Epidermal melanocyte (primary cell): ENCODE measurements around the gene C5orf24.

GRCh38 chr5:133967097-133967450, 1.4 kb downstream of the C5orf15 start:
- RRBS = no CpG with 5 or more reads among the region's 4 CpGs

- RRBS = no CpG with 5 or more reads among the region's 7 CpGs
These were observed 2.5 kb upstream of the TCF7 start for GRCh38 chr5:134111565-134112815.

DNA sequence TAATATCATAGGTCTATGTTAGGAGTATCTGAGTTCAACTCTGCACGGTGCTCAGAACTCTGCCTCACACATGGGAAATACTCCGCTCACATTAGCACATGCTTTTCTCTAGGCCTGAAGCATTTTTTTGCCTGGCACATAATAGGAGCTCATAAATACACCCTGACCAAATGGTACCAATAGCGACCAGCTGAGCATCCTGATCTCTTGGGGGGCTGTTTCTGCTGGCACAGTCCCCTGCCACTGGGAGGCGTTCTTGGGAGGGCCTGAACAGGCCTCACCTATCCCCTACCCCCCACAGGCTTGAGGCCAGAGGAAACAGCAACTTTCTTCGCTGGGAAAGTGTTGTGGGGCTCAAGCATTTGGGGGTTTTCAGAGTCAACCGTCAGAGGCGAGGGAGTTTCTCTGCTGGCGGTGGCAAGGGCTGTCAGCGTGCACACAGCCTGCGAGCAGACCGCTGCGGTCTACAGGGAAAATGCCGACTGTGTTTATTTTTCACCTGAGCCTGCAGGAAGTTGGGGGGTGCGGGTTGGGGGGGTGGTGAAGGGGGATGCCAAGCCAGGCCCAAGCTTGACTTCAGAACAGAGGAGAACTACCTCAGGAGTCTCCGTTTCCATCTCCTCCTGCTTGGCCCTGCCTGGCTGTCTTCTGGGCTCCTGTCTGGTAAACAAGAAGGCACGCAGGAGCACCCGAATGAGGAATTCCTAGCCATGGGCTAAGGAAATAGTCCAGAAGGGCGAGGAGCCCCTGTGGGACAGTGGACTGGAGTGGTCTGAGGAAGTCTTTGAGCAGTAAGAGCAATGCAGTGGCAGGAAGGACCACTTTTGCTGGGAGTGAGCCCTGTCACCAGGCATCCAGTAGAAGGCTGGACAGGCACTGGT, 18.0 kb downstream of the TCF7 start:
- RRBS = no CpG with 5 or more reads among the region's 18 CpGs

GRCh38 chr5:134138779-134139519, 24.5 kb downstream of the TCF7 start:
- RRBS = no CpG with 5 or more reads among the region's 3 CpGs

GRCh38 chr5:134223889-134224408, 1.9 kb downstream of the PPP2CA start:
- RRBS = no CpG with 5 or more reads among the region's 7 CpGs

GRCh38 chr5:134460377-134461115, 48.9 kb upstream of the CDKN2AIPNL start:
- RRBS = no CpG with 5 or more reads among the region's 9 CpGs

- RRBS = no CpG with 5 or more reads among the region's 15 CpGs
These were observed 52.7 kb downstream of the SAR1B start for GRCh38 chr5:134579773-134580403.

DNA sequence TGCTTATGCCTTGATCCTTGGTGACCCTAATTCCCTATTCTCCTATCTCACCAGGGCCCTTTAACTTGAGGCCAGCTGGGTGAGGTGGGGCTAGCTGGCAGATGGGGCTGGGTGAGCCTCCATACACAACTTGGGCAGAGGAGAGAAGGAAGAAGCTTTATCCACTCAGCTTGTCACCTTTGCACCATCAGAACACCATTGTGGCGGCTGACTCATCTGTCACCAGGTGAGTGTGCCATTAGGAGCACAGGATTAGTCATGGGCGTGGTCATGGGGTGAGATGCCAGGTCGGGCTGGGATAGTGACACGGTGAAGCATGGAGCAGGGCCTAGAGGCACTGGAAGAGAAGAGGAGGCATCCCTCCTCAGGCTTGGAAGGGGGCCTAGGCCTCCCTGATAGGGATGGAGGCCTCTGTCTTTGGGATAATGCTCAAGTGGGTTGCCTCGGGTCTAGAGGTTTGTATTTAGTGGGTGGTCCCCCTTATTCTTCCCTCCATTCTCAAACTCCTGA, 41.3 kb downstream of the SAR1B start:
- RRBS = no CpG with 5 or more reads among the region's 5 CpGs

GRCh38 chr5:134647535-134648306, 864 bp upstream of the SEC24A start:
- RRBS = no CpG with 5 or more reads among the region's 11 CpGs

- RRBS = no CpG with 5 or more reads among the region's 11 CpGs
These were observed 8.2 kb downstream of the DDX46 start for GRCh38 chr5:134766734-134767189.

DNA sequence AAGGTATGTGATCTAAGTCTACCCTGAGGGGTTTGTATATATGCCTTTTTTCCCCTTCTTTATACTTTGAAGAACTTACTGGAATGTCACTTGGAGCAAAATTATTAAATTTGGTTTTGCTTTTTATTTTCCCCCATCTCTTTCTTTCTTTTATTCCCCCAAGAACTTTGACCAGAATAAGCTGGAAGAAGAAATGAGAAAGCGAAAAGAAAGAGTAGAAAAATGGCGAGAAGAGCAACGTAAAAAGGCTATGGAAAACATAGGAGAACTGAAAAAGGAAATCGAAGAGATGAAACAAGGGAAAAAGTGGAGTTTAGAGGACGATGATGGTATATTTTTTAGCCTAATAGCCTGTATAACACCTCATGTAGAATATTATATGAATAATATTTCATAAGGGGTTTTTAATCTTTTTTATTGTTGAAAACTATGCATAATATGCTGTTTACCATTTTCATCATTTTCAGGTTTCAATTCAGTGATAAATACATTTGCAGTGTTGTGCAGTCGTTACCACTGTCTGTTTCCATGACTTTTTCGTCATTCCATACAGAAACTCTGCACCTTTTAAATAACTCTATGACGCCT, 15.0 kb downstream of the DDX46 start:
- RRBS = no CpG with 5 or more reads among the region's 8 CpGs

DNA sequence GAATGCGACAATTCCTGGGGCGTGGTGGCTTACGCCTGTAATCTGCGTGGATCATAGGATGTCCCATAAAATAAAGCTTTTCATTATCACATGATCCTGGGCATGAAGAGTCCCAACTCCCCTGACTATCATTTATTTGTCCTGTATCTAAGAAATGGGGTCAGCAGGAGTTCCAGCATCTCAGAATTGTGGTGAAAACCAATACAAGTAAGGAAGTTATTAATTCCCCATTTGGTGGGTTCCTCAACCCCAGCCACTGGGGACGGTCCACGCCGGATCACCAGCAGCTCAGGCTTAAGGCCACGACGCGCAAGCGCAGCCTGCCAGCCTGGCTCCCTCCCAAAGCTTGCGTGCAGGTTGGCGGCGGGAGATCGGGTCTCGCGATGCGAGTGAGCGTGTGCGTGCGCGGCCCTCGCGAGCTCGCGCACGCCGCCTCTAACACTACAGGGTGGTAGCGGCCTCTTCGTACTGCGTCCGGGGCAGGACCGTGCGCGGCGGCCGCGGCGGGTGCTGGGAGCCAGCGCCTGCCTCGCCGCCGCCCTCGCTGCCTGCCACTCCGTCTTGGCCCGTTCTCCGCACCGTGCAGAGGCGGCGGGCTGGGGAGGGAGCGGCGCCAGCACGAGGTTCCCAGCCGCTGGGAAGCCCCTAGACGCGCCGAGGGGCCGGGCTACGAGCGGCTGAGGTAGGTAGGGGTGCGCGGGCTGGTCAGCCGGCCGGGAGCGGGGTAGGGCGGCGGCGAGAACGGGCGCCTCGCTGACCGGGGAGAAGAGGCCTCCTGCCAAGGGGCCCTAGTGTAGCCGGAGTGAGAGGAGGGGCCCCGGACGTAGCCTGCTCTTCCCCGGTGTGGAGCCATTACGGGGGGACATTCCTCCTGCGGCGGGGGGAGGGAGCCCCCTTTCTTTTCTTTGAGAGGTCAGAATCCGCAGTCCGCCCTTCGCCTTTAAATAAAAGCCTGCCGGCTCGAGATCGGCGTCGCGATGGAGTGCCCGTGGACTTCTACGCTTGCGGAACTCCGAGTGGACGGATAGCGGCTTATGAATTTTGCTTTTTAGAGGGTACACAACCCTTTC, at the start of gene C5orf24:
Gene C5orf24, plus strand, starts transcription at position 438 of the 1,070 bp plus-strand sequence.
- RRBS = 3% methylated on average over 16 of the region's 94 CpGs

- RRBS = no CpG with 5 or more reads among the region's 10 CpGs
These were observed 23.3 kb downstream of the PCBD2 start for GRCh38 chr5:134928250-134928628.

GRCh38 chr5:135030138-135031147, 3.6 kb downstream of the PITX1 start:
- RRBS = 8% methylated on average over 3 of the region's 18 CpGs

- RRBS = no CpG with 5 or more reads among the region's 12 CpGs
These were observed 20.0 kb upstream of the PITX1 start for GRCh38 chr5:135053797-135054657.

DNA sequence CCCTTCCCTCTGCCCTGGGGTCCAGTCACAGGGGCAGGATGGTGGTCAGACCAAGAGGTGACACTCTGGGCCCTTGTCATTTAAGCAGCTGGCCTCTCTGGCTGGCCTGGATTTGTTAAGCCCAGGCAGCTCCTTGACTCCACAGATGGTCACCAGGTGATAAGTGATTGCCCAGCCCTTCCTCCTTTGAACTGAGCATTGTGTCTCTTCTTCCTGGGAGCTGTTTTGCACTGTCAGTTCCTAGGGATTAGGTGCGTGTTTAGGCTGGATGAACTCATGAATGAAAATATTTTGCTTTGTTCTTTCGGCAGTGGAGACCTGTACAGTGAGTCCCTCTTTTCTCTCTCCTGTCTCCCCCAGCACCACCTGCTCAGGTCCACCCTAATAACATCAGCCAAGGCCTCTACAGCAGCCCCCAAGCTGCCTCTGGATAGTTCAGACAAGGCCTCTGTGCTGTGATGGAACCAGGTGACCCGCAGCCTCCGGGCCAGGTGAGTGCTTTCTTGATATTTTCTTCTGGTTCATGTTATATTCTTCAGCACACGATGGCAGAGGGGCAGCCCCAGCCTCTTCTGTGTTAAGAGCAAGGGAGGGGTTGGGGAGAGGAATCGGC, 139.8 kb upstream of the PITX1 start:
- RRBS = no CpG with 5 or more reads among the region's 6 CpGs

DNA sequence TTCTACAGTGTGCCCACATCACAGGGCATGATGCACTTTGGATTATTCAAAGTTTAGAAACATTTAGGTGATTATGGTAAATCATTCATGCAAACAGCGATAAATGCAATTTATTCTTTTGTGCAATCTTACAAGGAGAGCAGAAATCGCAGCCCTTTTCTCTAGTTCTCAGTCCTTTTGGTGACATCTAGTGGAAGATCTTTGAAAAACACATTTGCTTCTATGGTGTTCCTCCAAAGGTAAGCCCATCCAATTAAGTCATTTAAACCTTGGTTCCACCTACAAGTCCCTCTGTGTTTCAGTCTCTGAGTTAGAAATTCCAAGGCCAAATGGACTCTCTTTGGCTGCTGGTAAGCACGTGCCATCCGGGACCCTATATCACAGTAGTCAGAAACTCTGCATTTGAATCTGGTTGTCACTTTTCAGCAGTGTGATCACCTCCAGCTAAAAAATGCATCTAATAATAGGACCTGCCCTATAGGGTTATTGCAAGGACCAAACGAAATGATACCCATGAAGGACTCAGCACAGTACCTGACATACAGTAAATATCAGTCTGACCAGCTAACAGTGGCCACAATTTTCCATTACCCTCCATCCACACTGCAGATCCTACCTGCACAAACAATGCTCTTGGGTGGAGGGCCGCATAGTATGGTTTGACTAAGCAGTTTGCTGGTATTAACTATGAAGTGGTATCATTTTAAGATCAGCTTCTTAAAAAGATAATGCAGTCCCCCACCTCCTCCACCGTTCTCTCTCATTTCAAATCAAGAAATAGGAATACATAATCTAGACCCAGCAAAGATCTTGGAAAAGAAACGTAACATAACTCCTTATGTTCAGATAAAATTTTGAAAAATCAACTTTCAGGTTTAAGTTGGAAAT, 66.2 kb downstream of the MACROH2A1 start:
- RRBS = no CpG with 5 or more reads among the region's 8 CpGs

GRCh38 chr5:135336702-135337848, 62.0 kb downstream of the MACROH2A1 start:
- RRBS = no CpG with 5 or more reads among the region's 11 CpGs

DNA sequence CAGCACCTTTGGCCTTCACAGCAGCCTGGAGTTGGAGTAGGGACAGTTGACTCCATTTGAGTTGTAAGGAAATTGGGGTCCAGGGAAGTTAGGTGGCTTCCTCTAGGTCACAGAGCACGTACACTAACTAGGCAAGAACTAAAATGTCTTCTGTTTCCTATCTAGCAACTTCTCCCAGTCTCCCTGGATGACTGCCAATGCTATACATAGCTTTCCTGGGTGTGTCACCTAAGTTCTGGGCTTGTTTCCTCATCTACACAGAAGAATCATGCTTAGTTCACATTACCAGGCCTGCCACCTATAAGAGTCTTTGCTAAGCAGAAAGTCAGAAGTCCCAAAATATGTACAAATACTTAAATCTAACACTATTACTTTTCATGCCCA, 12.1 kb downstream of the MACROH2A1 start:
- RRBS = no CpG with 5 or more reads among the region's 1 CpG

GRCh38 chr5:135397951-135398834, 838 bp downstream of the MACROH2A1 start:
- RRBS = 4% methylated on average over 9 of the region's 43 CpGs